ENCODE measurements around the genes SPRYD3 and IGFBP6.

DNA sequence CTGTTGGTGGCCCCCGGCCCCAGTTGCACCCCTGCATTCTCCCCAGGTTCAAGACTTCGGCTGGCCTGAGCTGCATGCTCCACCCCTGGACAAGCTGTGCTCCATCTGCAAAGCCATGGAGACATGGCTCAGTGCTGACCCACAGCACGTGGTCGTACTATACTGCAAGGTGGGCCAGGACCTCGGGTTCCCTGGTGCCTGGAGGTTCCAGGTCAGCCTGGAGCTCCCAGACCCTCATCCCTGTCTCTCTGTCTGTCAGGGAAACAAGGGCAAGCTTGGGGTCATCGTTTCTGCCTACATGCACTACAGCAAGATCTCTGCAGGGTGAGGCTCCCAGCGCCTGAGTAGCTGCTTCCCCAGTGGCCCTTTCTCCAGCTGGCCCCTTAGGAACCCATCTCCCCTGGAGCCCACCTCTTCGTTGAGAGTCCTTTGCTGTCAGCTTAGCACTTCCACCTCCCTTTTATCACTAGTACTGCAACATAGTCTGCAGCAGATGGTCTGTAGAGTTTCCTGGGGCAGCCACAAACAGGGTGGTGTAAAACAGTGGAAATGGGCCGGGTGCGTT, 5.7 kb downstream of the TNS2 start:
- PRO-cap = no peak

DNA sequence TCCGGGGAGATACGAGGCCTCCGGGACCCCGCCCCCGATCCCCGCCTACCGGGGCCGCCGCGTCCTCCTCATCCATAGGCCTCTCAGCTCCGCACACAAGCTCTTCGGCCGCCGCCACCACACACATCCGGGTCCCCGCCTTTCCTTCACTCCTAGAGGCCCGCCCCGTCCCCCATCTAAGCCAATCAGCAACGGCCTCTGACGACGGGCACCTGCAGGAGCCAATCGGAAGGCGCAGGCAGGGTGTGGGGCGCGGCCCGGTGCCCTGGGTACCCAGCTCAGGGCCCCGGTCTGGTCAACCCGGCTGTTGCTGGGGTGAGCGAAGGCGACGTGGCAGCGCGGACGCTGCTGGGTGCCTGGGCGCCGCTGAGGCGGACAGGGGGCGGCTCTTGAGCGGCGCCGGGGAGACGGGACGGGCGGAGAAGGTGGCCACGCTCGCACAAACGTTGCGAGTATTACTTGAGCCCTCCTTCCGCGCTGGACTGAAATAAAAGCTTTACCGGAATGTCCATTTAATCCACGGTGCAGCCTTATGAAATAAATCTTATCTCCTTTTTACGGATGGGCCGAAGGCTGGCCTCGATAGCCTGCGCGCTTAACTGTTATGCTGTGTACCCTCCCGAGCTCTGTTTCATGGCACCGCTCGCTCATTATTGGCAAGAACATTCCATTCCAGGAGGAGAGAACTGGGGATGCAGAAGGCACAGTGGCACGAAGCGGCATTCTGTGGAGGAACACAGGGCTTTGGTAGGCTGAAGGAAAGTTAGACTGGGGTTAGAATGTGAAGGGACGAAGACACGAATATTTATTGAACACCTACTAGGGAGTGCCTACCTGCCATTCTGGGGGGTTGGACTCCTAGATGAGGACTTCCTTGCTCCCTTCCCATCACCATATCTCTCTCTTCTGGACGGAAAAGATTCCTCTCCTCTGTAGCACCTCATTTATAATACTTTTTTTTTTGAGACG, at the start of gene SPRYD3:
Gene SPRYD3 (minus strand): TSS at position 129 of the 969 bp plus-strand sequence.
- PRO-cap = bidirectional peak, plus-strand start at position 307 of the sequence, minus-strand start at position 121 of the sequence

GRCh38 chr12:53097168-53097822, at the start of gene IGFBP6:
TSS of gene IGFBP6 (plus strand) at chr12:53097667.
- PRO-cap = unidirectional peak, plus-strand start at chr12:53097641

DNA sequence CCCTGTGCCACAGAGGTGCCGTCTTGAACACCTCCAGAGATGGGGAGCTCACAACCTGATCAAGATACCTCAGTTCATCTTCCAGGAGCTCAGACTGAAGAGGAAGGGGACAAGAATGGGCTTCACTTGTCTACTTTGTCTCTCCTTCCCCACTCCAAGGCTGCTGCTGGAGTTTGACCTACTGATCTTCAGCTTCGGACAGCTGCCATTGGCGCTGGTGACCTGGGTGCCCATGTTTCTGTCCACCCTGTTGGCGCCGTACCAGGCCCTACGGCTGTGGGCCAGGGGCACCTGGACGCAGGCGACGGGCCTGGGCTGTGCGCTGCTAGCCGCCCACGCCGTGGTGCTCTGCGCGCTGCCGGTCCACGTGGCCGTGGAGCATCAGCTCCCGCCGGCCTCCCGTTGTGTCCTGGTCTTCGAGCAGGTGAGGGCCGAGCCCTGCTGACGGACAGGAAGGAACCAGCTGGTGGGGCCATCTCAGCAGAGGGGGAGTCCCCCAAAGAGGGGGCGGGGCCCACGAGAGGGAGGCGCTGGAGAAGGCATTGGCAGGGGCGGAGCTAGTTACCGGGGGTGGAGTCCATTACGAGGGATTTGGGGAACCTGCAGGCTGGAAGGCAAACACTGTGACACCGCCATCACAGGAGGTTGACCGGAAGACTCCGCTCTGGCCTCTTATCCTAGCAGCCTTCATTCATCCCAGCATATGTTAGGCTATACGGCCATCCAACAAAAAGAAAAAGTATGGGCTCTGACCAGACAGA, 12.1 kb downstream of the SOAT2 start:
- PRO-cap = no peak

GRCh38 chr12:53218393-53219279, 11.6 kb upstream of the ITGB7 start:
- PRO-cap = bidirectional peak, plus-strand start at chr12:53219000, minus-strand start at chr12:53218880

DNA sequence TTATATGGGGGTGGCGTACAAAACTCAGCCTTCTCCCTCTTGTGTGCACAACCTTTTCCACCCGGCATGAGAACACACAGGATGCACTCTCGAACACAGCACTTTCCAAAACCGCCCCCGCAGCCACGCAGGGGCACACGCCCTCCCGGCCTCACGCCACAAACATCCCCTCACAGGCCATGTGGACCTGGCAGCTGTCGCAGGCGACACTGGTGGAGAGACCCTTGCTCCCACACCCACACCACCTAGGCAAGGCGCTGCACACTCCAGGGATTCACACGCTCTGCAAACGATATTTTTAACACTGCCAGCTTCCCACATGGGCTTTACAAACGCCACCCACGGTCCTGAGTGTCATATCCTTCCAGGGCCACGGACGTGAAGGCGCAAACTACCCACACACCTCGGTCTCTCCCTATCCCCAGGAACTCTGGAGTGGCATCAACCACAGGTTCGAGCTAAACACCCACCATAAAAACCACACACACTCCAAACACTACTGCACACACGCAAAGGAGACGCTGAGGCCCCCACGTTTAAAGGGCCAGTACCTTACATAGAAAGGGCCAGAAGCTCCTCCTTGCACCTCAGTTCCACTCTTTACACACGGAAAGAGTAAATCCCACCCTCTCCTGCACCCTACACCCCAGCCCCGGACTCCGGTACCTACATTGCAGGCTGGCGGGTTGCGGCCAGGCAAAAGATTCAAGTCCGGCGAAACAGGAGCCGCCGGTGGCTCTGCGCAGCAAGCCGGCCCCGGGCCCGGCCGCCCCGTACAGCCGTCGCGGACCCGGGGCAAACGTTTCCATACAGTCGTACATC, 12.4 kb upstream of the ITGB7 start:
- PRO-cap = no peak

- PRO-cap = no peak
These were observed 846 bp upstream of the RARG start for GRCh38 chr12:53232841-53233268.

DNA sequence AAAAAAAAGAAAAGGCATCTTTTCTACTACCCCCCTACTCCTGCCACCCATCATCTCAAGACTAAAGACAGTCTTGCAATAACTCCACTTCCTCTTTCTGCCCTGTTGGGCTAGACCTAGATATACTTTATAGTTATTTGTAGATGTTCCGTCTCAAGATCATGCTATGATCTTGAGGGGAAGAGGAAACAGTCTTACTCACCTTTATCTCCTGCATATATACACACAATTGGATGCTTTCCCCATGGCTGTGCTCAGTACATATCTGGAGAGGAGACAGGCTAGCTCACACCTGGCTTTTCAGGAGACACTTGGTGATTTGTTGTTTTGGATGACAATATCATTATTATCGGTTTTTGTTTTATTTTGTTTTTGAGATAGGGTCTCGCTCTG, 4.2 kb downstream of the MFSD5 start:
- PRO-cap = no peak

DNA sequence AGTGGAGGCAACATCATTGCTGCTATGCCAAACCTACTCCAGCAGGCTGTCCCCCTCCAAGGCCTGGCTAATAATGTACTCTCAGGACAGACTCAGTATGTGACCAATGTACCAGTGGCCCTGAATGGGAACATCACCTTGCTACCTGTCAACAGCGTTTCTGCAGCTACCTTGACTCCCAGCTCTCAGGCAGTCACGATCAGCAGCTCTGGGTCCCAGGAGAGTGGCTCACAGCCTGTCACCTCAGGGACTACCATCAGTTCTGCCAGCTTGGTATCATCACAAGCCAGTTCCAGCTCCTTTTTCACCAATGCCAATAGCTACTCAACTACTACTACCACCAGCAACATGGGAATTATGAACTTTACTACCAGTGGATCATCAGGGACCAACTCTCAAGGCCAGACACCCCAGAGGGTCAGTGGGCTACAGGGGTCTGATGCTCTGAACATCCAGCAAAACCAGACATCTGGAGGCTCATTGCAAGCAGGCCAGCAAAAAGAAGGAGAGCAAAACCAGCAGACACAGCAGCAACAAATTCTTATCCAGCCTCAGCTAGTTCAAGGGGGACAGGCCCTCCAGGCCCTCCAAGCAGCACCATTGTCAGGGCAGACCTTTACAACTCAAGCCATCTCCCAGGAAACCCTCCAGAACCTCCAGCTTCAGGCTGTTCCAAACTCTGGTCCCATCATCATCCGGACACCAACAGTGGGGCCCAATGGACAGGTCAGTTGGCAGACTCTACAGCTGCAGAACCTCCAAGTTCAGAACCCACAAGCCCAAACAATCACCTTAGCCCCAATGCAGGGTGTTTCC, 2.8 kb downstream of the SP1 start:
- PRO-cap = no peak

DNA sequence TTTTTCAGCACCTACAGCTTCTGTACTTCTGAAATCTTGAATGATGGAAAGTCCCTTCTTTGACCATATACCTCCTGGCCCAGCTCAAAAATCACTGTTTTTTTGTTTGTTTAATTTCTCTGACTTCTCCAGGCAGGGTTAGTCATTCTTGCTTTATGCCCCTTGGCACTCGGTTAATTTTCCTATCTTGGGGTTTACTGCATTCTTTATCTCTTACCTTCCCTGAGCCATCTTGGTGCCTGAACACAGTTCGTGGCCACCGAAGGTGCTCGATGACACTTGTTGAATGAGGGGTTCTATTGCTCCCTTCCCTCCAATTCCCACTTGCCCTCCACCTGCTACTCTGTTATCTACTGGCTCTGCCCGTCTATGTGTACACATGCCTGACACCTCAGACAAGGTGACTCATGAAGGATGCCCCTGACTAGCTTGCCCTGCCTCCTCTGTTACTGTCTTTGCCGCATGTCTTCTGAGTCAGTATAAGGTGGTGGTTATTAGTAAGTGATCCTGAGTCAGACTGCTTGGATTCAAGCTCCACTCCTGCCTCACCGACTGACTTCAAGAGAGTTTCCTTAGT, 4.4 kb downstream of the AMHR2 start:
- PRO-cap = no peak

DNA sequence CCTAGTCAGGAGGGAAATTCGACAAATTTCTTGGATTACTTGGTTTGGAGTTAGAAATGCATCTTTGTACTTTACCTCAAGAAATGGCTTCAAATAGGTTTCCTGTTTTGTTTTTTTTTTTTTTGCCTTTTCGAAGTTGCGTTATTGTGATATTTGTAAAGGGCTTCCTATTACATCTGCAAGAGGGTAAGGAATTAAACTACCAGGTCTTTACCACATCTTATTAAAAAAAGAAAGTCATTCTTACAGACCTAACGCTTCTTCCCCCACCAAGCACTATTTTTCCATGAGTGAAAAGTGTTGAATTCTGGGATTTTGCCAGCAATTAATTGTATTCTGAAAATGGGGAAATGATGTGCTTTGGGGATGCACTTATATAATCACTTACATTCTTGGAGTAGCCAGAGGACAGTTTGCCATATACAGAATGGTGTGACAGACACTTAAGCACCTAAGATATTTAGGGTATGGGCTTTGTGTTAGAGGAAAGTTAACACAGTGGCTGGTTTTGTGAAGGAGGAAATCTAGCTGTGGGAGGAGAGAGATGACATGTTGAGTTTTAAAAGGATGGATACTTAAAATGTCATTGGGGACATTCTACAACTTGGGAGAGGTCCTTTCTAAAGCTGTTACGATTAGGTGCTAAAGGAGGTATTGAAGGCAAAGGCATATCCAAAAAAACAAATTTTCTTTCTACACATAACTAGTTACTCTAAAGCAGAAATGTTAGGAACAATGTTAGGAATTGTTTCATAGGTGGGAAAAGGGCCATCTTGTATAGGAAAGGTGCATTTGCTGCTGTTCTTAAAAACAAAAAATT, 1.4 kb downstream of the PCBP2 start:
- PRO-cap = no peak

DNA sequence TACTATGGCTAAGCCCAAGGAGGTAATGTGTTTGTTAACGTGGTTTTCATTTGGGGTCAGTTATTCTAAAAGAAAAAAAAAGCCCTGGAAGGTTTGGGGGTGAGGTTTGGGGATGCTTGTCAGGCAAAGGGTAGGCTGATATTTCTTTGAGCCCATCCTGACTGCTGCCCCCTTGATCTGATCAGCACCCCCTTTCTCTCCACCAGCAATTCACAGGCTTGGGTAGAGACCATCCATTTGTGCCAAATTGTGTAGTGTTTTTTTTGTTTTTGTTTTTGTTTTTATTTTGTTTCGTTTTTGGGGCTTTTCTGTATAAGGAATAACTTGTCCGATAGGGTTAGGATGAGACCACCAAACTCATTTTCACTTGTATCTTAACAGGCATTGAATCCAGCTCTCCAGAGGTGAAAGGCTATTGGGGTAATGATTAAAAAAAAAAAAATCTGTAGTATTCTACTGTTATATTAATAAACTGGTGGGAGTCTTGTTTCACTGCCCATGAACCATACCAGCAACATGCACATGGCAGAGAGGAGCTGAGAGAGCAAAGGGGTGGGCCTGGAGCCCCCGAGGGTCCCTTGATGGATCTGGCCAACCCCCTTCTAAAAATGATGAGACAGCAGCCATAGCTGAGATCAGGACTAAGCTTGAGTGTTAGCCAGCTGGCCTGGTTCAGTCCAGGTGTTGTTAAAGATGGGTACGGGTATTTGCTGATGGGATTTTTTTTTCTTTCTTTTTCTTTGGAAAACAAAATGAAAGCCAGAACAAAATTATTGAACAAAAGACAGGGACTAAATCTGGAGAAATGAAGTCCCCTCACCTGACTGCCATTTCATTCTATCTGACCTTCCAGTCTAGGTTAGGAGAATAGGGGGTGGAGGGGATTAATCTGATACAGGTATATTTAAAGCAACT, 15.8 kb downstream of the PCBP2 start:
- PRO-cap = no peak

- PRO-cap = no peak
These were observed 23.4 kb downstream of the PCBP2 start for GRCh38 chr12:53475021-53476057.

GRCh38 chr12:53478968-53479871, 20.0 kb downstream of the MAP3K12 start:
- PRO-cap = no peak

GRCh38 chr12:53496670-53497094, 2.6 kb downstream of the MAP3K12 start:
- PRO-cap = no peak

GRCh38 chr12:53505147-53505749, 2.0 kb downstream of the NPFF start:
- PRO-cap = no peak

- PRO-cap = no peak
These were observed 6.4 kb upstream of the NPFF start for GRCh38 chr12:53513621-53514075.

GRCh38 chr12:53677074-53678249, 1.6 kb upstream of the ATP5MC2 start:
- PRO-cap = no peak

DNA sequence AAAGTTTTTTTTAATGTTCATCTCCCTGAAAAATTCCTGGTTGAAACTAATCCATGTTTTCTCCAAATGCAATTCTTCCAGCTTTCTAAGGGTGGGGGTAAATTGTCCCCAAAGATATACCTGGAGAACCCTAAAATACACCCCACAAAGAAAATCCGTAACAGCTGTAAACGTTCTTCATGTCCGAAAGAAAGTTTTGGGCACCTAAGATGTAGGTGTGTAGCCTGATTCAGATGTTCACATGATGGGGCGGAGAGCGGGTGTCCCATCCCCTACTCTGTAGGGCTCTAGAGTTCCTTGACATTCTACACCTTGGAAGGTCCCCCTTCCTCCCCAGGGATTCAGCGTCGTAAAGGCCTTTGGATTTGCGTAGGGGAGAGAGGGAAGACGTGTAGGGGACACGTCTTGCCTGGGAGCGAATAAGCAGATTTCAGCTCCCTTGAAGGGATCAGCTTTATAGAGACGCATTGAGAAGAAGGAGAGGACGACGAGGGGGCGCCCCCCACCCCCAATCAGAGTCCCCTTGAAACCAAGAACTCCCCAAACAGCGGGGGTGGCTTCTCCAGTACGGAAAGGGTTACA, 457 bp downstream of the CALCOCO1 start:
- PRO-cap = no peak

DNA sequence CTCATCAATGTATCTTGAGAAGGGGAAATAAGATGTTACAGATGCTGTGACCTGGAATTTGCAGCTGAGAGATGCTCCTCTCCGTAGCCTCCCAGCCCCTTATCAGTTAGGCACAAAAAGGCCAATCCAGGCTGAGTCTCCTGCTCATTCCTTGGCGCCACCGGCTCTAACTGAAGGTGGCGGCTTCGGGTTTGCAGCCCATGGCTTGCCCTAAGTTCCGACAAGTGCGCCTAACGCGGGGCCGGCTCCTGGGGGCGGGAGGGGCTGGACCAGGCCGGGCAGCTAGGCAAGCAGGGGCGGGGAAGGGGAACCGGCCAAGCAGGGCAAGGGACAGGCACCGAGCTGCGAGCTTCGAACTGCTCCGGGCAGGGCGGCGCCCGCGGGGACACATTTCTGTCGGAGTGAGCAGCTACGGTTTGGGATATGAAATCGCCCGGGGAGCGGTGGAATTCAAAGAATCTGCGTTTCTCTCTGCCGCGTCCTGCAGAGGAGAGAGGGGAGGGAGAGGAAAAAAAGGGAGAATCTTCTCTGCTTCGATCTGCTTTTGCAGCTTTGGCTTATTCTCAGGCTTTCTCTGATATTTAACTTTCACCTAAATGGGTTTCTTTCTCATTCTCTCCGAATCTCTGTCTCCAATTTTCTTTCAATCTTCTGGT, 1.7 kb upstream of the HOXC12 start:
- PRO-cap = no peak